Vein endothelial cell (primary cell): ENCODE data around the genes BCAS1, CSTF1, RTF2, FAM209A and TFAP2C.

GRCh38 chr20:53995852-53996371, 74.5 kb downstream of the BCAS1 start:
- CAGE, long polyA plus RNA, result no peak

DNA sequence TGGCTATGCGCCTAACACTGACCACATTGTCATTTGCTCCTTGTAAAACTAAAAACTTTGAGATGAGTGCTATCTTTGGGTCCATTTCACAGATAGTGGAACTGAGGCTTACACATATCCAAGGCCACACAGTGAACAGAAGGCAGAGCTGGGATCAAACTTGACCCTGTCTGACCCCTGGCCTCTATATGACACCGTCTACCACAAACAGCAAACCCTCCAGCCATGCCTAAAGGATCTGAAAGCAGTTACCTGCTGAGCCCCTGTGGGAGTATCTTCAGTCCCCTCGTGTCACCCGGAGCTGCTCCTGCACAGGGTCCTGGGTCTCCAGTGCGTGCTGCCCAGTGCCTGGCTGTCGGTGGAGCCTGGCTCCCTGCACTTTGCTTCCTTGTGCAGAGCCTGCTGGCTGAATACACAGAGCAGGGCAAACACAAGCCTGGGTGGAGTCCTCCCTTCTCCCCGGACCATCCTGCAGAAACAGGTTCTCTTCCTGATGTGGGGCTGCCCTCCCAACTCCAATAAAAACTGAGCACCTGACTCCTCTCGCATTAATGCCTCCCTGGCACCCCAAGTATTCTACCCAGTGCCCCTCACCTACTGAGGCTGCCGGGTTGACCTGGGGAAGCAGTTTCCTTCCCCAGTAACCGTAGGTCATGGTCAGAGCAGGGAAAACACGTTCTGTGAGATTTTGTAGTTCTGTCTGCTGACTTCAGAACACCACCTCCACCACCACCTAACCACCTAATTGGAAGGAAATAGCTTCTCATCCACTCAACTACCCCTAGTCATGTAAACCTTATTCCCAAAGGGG, at the start of gene BCAS1:
Gene BCAS1 (minus strand): TSS at position 414 of the 811 bp plus-strand sequence.
- CAGE, long polyA plus RNA, result no peak

DNA sequence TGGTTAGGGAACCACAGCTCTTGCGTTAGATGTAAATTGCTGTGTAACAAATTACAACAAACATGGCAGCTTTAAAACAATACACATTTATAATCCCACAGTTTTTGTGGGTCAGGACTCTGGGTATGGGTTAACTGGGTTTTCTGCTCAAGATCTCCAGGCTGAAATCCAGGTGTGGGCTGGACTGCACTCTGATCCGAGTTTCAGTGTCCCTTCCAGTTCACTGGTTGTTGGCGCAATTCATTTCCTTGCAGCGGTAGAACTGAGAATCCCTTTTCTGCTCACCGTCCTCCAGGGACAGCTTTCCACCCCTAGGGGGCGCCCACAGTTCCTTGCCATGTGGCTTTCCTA, 32.9 kb upstream of the BCAS1 start:
- CAGE, long polyA plus RNA, result no peak

- CAGE, long polyA plus RNA, result no peak
Observed at GRCh38 chr20:54409956-54410239, 65.5 kb upstream of the DOK5 start.

GRCh38 chr20:56392336-56392843, at the start of gene CSTF1:
TSS of gene CSTF1 (plus strand) at chr20:56392645.
- CAGE, long polyA plus RNA, result start-site peak on the plus strand at chr20:56392371-56392442, 88 and 35 reads in 2 replicates; start-site peak on the plus strand at chr20:56392637-56392684, 37 and 28 reads in 2 replicates

GRCh38 chr20:56393110-56393522, 671 bp downstream of the CSTF1 start:
- CAGE, long polyA plus RNA, result no peak

DNA sequence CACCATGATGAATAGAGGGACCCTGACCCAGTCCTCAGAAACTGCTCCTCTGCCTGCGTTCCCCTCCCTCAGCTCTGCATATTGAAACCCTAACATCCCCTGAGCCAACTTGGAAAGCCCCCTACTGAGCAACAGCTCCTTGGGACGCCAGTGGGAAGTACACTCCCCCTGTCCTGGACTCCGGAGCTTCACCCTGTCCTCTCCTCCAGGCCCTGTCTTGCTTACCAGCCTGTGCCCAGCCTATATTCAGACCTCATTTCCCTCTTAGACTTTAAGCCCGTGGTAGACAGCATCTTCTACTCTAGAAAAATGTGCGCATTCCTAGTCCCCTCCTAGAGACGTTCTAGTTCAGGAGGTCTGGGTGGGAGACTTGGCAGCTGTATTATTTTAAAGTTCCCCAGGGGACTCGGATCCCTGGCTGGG, 24.2 kb upstream of the RTF2 start:
- CAGE, long polyA plus RNA, result no peak

GRCh38 chr20:56468025-56468783, at the start of gene RTF2:
TSS of gene RTF2 (plus strand) at chr20:56468627.
- CAGE, long polyA plus RNA, result no peak

GRCh38 chr20:56483890-56484425, 15.5 kb downstream of the RTF2 start:
- CAGE, long polyA plus RNA, result no peak

- CAGE, long polyA plus RNA, result no peak
Observed at GRCh38 chr20:56524350-56524974, at the start of gene FAM209A. TSS of gene FAM209A (plus strand) at chr20:56524744.

GRCh38 chr20:56558868-56559423, 25.9 kb downstream of the FAM209B start:
- CAGE, long polyA plus RNA, result no peak

GRCh38 chr20:56628902-56629489, at the start of gene TFAP2C:
TSS of gene TFAP2C (plus strand) at chr20:56629306.
- CAGE, long polyA plus RNA, result no peak

DNA sequence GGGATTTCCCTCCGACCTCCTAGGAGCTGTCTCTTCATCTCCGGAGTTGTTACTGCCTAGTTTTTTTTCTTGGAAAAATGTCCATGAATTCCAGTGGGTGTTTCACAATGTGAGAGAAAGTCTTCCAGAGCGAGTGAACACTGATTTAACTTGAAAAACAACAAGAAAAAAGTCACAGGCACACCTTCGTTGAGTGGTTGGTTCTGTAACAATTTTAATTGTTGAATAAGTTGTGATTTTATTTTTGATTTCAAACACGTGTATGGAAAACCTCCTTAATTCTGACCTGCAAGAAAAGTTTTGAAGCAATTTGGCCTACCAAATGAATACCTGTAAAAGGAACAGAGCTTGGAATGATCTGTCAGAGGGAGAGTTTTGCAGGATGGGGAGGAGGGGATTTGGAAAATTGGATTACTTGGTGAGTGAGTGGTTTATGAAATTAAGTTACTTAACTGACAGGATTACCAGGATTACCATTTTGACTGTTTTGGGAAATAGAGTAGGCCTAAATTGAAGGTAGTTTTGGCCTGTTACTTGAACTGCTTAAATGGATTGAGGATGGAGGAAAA, 3.0 kb downstream of the TFAP2C start:
- CAGE, long polyA plus RNA, result no peak

GRCh38 chr20:56808440-56809419, 179.6 kb downstream of the TFAP2C start:
- CAGE, long polyA plus RNA, result no peak

- CAGE, long polyA plus RNA, result no peak
Observed at GRCh38 chr20:56826686-56827868, 198.0 kb downstream of the TFAP2C start.

DNA sequence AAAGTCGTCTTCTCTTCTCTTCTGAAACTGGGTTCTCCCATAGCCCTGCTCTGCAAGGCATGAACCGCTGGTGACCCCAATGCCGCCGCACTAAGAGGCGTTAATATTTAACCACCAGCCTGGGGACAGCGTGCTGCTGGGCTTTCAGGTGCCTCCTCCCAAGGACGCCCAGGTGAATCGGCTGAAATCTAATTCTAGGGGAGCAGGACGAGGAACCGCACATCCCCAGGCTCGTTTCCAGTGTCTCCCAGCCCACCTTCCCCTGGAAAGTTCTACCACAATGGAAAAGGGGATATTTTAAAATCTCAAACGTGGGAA, 56.4 kb downstream of the BMP7 start:
- CAGE, long polyA plus RNA, result no peak

GRCh38 chr20:57385027-57385491, 6.1 kb upstream of the RBM38 start:
- CAGE, long polyA plus RNA, result no peak

- CAGE, long polyA plus RNA, result no peak
Observed at GRCh38 chr20:57394676-57395000, 3.4 kb downstream of the RBM38 start.

DNA sequence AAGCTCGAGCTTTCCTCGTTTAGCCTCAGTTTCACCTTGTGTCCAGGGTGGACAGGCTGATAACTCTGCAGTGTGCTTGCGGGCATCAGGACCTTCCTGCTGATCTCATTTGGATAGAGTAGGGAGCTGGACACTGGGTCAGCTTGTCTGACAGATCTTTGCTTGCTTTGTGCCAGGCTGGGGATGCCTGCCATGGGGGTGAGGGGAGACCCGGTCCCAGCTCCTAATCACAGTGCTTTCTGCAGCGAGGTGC, 7.6 kb downstream of the RBM38 start:
- CAGE, long polyA plus RNA, result no peak

GRCh38 chr20:57425124-57426132, 34.2 kb downstream of the RBM38 start:
- CAGE, long polyA plus RNA, result no peak